Right lobe of liver (tissue), 4 donors: ENCODE data around the gene SOHLH1.

- PRO-cap, 4 experiments = no peak in any of the 4 experiments
- RAMPAGE, long total RNA, 2 experiments = no peak in any of the 2 experiments
Observed at GRCh38 chr9:135105671-135106184, 18.3 kb downstream of the OLFM1 start.

- PRO-cap, 4 experiments = peak in 2 of 4 experiments; most common plus-strand start chr9:135126717 (in 2)
- RAMPAGE, long total RNA, 2 experiments = no peak in any of the 2 experiments
Observed at GRCh38 chr9:135126461-135126877, 39.0 kb downstream of the OLFM1 start.

GRCh38 chr9:135130167-135131102 is 43.0 kb downstream of the OLFM1 start:
- PRO-cap, 4 experiments = no peak in any of the 4 experiments
- RAMPAGE, long total RNA, 2 experiments = no peak in any of the 2 experiments

- PRO-cap, 4 experiments = no peak in any of the 4 experiments
- RAMPAGE, long total RNA, 2 experiments = no peak in any of the 2 experiments
Observed at GRCh38 chr9:135137282-135137959, 50.0 kb downstream of the OLFM1 start.

DNA sequence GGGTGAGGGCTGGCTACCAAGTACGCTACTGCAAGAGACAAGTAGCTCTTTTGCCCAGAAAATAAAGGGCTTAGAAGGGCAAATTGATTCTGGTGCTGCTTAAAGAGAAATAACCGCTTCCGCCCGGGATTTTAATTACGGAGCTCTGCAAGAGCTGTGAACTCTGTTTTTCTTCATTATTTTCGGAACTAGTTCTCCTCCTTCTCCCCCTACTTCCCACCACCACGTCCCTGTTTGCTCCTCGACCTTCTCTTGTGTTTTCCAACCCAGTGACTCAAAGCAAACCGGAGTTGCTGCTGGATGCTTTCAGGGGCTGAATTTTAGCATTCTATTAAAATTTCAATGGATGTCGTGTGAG is 139.7 kb upstream of the PPP1R26 start:
- PRO-cap, 4 experiments = no peak in any of the 4 experiments
- RAMPAGE, long total RNA, 2 experiments = no peak in any of the 2 experiments

GRCh38 chr9:135441289-135441906 is 38.2 kb upstream of the PPP1R26 start:
- PRO-cap, 4 experiments = no peak in any of the 4 experiments
- RAMPAGE, long total RNA, 2 experiments = no peak in any of the 2 experiments

DNA sequence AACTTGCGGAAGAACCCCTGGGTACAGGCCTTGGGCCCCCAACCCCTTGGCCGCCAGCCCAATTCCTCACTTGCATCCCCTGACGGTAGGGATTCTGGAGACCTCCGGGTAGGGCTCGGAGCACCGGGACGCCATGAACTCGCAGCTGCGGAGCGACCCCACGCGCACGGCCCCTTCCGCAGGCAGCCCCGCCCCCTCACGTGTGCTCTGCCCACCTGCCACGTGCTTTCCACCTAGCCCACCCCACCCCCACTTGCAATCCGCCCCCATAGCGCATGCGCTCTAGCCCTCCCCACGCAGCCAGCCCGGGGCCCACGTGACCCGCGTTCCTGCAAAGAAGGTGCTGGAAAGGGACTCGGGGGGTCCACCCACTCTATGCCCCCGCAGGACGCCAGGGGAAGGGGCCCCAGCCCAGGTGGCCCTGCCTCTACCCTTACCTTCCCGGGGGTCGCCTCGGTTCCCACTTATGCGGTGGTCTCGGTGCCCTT is at the start of gene SOHLH1:
TSS of gene SOHLH1 (minus strand) at position 149 of the 488 bp plus-strand sequence.
- PRO-cap, 4 experiments = no peak in any of the 4 experiments
- RAMPAGE, long total RNA, 2 experiments = no peak in any of the 2 experiments

- PRO-cap, 4 experiments = no peak in any of the 4 experiments
- RAMPAGE, long total RNA, 2 experiments = no peak in any of the 2 experiments
Observed at GRCh38 chr9:135888187-135888657, 19.1 kb downstream of the CAMSAP1 start.

- PRO-cap, 4 experiments = peak in 1 of 4 experiments; most common minus-strand start chr9:136046169 (in 1)
- RAMPAGE, long total RNA, 2 experiments = no peak in any of the 2 experiments
Observed at GRCh38 chr9:136045978-136046516, 49.0 kb downstream of the NACC2 start.

DNA sequence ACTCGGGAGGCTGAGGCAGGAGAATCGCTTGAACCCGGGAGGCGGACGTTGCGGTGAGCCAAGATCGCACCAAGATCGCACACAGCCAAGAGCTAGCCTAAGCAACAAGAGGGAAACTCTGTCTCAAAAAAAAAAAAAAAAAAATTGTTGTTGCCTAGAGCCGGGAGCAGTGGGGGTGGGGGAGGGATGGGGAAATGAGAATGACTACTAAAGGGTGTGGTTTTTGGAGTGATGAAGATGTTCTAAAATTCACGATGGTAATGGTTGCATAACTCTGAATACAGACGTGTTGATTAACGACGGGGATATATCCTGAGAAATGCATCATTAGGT is 28.0 kb downstream of the NACC2 start:
- PRO-cap, 4 experiments = no peak in any of the 4 experiments
- RAMPAGE, long total RNA, 2 experiments = no peak in any of the 2 experiments

GRCh38 chr9:136117226-136118035 is 1.2 kb downstream of the TMEM250 start:
- PRO-cap, 4 experiments = peak in 4 of 4 experiments; most common plus-strand start chr9:136117798 (in 4); most common minus-strand start chr9:136117608 (in 1)
- RAMPAGE, long total RNA, 2 experiments = start-site peak on the plus strand in 1 of 2 experiments, at chr9:136117760-136117796 at its widest, 16 reads per replicate

DNA sequence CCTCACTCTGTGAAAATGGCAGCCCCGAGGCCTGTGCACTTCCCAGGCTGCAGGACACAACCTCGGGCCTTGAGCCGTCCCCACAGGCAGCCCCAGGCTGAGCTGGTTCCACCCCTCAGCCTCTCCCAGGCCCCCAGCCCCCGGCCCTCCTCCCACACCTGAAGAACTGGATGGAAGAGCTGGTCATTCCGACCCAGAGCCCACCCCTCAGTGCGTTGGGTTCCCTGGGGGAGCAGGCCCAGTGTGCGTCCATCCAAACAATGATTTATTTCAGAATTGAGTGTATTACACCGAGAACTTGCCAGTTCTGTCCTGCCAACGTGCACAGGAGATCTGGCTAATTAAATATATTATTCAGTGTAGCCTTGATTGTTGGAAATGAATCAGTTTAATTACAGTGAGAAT is 30.5 kb upstream of the TMEM250 start:
- PRO-cap, 4 experiments = no peak in any of the 4 experiments
- RAMPAGE, long total RNA, 2 experiments = no peak in any of the 2 experiments

DNA sequence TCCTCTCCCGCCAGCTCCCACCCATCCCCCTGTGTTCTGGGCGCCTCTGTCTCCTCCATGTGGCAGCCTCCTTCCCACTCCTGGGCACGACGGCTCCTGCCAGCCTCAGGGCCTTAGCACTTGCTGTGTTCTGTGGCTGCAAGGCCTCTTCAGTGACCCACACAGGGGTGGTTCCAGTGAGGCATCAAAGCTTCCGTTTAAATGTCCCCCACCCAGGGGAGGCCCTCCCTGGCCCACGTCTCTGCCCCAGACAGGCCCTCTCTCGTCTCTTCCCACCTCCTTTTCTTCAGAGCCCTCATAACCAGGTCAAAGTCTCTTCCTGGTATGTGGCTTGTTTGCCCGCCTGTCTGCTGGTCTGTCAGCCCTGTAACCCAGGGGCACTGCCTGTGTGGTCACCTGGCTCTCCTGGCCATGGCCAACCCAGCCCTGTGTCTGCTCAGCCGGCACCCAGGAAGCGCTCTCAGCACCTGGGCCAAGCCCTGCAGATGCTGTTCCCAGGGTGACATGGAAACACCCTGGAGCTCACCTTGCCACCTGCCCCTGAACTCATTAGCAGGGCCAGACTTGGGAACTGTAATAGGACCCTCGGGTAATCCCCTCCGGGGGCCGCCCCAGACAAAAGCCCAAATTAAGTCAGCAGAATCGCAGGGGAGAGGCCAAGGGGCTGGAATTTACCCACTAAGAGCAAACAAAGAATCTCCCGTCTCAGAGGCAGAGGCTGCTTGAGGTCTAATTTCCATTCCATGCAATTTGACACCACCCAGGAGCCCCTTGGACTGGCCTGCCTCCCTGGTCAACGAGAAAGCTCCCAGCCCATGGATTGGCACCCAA is 33.7 kb downstream of the LHX3 start:
- PRO-cap, 4 experiments = no peak in any of the 4 experiments
- RAMPAGE, long total RNA, 2 experiments = no peak in any of the 2 experiments

DNA sequence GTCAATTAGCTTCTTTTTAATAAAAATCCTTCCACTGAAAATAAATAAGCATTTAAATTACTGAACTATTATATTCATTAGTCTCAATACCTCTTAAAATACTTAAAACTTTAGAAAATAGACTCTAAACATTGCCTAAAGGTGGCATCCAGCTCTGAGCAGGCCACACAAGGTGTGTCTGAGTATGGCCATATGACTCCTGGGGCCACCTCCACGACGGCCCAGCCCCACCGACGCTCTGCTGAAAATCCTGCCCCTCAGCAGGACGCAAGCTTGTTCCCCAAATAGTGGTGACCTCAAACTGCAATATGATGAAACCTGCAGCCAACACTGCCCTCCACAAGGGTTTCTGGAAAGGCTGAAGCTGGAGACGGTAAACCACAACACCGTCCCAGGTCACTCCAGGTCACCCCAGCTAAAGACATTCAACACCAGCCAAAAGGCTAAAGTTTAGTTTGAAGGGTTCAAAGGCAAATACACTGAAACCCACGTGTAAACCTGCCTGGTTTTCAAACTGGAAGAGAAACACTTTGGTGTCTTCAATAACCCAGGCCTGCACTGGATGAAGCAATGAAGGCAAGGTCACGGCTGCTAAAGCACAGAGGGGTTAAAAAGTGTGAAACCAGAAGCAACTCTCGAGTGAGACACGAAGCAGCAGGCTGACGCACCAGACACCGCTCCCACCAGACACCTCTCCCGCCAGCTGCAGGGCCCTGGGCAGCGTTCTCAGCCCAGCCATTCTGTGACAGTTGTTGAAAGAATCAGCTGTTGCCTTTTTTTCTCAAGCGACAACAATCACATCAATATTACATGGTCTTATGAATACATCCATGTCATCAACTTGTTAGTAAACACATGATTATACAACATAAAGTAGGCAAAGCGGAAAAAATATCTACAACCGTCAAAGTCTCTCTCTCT is 1.8 kb upstream of the LHX3 start:
- PRO-cap, 4 experiments = no peak in any of the 4 experiments
- RAMPAGE, long total RNA, 2 experiments = no peak in any of the 2 experiments

DNA sequence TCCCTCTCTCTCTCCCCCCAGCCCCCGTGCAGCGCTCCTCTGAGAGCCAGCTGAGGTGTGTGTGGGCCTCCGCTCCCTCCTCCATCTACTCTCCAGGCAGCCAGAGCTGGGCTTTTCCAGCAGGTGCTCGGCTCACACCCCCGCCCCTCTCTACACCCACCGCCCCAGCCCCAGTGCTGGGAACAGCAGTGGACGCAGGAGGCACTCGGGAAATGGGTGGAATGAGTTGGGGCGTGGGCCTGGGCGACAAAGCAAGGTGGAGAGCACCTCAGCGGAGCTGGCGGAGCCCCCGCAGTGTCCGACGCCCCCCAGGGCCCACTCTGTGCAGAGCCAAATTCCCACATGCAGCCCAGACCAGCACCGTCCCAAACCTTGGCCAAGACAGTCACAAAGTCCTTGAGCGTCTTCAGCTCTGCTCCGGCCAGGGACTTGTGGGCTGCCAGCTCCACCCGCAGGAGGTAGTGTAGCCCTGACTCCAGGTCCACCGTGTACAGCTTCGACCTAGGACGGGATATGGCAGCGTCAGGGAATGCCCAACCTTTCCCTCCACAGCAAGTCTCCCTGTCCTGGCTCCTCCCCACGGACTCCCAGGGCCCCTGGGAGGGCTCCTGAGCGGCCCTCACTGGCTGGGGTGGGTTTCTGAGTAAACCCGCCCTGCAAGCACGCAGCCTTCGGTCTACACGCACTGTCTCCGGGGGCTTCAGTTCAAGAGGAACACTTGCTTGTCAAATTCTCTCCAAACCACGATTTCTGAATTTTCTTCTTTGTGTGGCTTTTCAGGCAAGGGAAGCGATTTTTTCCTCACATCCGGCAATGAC is 13.6 kb upstream of the LHX3 start:
- PRO-cap, 4 experiments = no peak in any of the 4 experiments
- RAMPAGE, long total RNA, 2 experiments = no peak in any of the 2 experiments

GRCh38 chr9:136328025-136328247 is 597 bp downstream of the GPSM1 start:
- PRO-cap, 4 experiments = no peak in any of the 4 experiments
- RAMPAGE, long total RNA, 2 experiments = no peak in any of the 2 experiments

DNA sequence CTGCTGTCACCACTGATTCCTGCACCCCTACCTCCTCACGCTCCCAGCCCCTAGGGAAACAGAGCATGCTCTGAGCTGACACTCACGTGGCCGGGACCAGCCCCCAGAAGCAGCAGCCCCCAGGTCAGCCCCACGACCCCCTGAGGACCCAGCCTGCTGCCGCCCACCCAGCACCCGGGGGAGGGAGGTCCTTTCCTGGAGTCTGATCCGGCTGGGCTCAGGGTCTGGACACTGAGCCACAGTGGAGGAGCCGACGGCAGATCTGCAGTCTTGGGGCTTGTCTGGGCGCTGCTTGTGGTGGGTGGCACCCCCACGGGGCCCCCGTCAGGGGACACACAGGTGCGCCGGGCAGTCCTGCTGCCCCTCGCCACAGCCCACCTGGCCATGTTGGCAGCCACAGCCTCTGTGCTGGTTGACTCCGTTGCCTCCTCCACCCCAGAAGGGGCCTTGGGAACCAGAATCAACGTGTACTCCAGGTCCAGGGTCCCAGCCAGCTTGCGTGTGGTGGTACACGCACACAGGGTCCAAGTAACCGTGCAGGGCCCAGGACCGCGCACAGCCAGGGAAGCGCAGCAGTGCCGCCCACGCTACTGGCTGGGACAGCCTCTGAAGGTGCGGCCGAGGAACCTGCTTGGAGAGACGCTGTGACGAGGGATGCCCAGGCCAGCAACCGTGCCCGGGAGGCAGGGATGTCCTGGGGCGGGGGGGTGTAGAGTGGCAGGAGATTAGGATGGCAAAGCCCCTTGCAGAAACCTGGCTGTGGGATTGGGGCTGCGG is 3.6 kb downstream of the DNLZ start:
- PRO-cap, 4 experiments = no peak in any of the 4 experiments
- RAMPAGE, long total RNA, 2 experiments = no peak in any of the 2 experiments

DNA sequence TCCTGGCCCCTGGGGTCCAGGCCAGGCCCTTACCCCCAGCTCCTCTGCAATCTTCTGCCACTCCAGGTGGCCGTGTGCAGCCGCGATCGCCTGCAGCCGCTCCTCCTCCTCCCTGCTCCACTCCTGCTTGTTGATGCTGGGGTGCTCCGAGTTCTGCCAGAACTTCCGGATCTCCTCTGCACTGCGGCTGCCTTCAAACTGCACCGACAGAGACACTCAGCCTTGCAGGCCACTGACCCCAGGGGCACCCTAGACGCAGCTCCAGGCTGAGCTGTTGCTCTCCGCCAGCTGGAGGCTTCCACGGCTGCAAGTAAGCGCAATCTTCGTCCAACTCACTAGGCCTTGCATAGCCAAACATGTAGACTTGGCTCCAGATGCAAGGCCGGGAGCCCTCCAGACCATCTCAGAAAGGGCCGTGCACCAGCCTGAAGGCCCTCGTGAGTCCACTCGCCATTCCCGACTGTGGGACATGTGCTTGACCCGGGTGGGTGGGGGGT is 8.0 kb downstream of the SNAPC4 start:
- PRO-cap, 4 experiments = no peak in any of the 4 experiments
- RAMPAGE, long total RNA, 2 experiments = no peak in any of the 2 experiments

- PRO-cap, 4 experiments = no peak in any of the 4 experiments
- RAMPAGE, long total RNA, 2 experiments = no peak in any of the 2 experiments
Observed at GRCh38 chr9:136447322-136448113, 7.9 kb upstream of the INPP5E start.

DNA sequence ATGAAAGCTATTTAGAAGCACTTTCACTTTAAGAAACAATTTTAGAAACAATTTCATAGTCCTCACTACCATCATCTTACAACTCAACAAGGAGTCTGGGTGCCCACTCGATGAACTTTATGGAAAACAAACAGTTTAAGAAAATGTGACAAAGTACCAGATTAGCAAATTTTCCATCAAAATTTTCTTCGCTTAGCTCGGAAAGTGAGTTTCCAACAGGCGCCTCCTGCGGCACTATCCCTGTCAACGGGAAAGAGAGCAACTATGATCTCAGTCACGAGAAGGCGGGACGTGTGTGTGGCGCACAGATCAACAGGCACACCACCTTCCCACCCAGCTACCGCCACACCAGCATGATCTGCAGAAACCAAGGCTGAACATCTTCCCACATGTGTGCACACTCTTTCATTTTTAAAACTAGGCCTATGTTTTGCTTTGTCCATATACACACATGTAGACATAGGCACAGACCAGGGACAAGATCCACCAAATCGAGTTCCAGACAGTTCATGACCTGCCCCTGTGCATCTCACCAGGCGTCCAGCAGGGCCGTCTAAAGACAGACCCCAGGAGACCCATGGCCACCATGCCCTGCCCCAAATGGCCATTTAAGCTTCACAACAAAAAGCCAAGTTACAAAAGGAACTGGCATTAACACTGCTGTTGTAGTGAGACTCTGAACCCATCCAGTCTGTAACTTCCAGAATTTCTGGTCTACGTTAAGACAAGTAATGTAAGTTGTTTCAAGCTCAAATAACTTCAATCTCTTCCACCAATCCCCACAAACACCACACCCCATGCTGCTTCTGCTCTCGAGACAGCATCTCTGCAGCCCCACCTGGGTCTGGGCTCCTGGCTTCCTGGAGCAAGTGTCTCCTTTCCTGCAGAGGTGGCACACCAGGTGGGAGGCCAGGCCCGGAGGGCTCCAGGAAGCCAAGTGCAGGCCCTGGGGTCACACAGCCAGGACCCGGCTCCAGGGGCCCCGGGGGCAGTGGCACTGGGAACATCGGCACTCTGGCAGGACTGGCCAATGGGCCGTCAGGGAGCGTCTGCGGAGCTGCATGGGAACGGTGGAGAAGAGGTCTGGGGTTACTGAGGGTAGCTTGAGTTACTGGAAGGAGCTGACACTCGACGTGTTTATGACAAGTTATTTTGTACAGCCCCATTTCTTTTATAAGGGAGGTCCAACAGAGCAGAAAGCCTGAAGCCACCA is 14.0 kb upstream of the INPP5E start:
- PRO-cap, 4 experiments = no peak in any of the 4 experiments
- RAMPAGE, long total RNA, 2 experiments = no peak in any of the 2 experiments